WTC11 (cell line): ENCODE measurements around the gene ATP1B1.

DNA sequence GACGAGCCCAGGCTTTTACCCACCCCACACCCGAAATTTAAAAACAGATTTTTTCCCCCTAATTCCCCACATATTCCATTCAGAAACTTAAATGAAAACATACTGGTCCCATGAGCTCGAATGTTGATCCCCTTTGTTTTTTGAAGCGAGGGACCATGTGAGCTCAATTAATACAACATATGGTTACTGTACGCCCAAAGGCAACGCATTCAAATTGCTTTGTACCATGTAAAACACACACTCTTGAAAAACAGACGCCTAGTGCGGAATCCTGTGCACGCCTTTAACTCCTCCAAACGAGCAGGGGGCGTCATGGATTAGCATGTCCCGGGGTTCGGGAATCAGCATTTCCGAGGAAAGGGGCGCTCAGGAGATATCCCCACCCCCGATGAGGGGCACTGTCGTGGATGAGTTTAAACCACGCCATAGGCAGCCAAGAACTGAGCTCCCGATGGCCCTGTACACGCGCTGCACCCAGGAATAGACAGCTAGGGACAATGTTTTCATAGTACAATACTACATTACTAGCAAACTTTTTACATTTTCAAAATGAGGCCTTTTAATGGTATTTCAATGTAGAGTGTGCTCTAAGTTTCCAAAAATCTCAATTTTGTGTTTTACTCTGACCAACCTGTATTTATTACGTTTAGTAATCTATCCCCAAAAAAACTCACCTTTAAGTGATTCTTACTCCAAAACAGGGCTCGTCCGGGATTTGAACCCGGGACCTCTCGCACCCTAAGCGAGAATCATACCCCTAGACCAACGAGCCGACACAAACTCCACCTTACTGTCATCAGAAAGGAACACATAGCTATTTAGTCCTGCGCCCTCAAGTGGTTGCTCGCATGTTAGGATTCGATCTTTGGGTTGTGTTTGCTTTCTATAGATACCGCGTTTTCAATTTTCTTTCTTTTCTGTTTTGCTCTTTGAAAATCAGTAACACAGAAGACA is 6.7 kb upstream of the MPZL1 start:
- PRO-cap: bidirectional peak, plus-strand start at position 295 of the sequence, minus-strand start at position 289 of the sequence; unidirectional peak, minus-strand start at position 777 of the sequence

- PRO-cap: no peak
Observed at GRCh38 chr1:167965876-167966607, 29.2 kb upstream of the MPC2 start.

GRCh38 chr1:168135854-168136446 is 780 bp downstream of the GPR161 start:
- PRO-cap: bidirectional peak, plus-strand start at chr1:168136552, minus-strand start at chr1:168136410

GRCh38 chr1:168183833-168184114 is 5.0 kb downstream of the TIPRL start:
- PRO-cap: no peak

DNA sequence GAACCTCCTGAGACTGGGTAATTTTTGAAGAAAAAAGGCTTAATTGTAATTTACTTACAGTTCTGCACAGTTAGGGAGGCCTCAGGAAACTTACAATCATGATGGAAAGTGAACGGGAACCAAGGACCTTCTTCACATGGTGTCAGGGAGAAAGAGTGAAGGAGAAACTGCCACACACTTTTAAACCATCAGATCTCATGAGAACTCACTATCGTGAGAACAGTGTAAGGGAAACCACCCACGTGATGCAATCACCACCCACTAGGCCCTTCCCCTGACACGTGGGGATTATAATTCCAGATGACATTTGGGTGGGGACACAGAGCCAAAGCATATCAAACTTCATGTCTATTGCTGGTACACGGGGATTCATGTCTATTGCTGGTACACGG is 5.4 kb upstream of the SFT2D2 start:
- PRO-cap: no peak

DNA sequence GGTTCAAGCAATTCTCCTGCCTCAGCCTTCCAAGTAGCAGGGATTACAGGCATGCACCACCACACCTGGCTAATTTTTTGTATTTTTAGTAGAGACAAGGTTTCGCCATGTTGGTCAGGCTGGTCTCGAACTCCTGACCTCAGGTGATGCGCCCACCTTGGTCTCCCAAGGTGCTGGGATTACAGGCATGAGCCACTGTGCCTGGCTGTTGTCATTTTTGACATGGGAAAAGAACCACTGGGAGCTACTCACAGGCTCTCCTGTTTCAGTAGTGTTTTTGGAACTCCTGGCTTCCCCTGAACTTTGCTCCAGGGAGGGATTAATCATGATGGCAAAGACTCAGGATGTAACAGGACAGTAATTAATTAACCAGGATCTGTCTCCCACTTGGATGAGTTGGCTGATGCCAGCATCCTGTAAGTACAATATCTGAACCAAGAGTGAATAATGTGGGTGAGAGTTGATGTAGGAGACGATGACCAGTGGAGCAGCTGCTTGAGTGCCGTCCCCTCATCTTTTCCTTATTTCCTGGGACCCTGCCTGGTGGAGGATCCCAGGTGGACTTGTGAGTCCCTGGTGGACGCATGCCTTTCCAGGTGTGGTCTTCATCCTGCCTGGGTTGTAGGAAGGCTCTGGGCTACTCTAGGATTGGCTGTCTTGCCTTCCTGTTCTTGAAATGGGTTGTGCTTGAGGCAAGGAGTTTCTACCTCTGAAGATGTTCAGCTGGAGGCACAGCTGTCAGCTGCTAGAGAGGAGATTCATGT is 4.9 kb downstream of the SFT2D2 start:
- PRO-cap: no peak

GRCh38 chr1:168242595-168243037 is 16.8 kb downstream of the SFT2D2 start:
- PRO-cap: no peak

- PRO-cap: no peak
Observed at GRCh38 chr1:168570656-168570973, 5.8 kb upstream of the XCL1 start.

DNA sequence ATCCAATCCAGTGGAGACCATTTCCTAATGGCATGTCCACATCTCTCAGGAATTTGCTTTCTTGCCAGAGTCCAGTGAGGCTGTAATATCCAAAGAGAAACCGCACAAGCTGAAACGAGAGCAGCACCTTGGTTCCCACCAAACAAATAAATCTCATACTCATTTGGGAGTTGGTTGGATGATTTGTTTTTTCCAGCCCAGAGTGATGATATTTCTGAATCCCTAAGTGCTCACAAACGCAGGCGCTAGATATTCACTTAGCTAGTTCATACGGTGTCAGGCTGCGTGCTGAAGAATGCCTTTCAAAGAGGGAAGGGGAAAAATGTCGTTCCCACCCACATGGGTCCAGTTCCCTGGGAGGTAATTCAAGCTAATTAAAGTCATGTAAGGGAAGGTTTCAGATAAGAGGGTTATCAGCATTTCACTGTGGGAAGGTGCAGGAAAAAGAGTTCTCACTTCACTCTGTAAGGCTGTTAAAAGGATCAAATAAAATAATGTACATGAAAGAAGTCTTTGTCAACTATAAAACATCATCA is 19.5 kb downstream of the DPT start:
- PRO-cap: no peak

GRCh38 chr1:169017922-169018454 is 88.5 kb upstream of the ATP1B1 start:
- PRO-cap: no peak

- PRO-cap: bidirectional peak, plus-strand start at chr1:169106323, minus-strand start at chr1:169106122
Observed at GRCh38 chr1:169106261-169107027, at the start of gene ATP1B1. Gene ATP1B1 (plus strand): TSS chr1:169106690.

GRCh38 chr1:169108812-169110055 is 2.7 kb downstream of the ATP1B1 start:
- PRO-cap: no peak

DNA sequence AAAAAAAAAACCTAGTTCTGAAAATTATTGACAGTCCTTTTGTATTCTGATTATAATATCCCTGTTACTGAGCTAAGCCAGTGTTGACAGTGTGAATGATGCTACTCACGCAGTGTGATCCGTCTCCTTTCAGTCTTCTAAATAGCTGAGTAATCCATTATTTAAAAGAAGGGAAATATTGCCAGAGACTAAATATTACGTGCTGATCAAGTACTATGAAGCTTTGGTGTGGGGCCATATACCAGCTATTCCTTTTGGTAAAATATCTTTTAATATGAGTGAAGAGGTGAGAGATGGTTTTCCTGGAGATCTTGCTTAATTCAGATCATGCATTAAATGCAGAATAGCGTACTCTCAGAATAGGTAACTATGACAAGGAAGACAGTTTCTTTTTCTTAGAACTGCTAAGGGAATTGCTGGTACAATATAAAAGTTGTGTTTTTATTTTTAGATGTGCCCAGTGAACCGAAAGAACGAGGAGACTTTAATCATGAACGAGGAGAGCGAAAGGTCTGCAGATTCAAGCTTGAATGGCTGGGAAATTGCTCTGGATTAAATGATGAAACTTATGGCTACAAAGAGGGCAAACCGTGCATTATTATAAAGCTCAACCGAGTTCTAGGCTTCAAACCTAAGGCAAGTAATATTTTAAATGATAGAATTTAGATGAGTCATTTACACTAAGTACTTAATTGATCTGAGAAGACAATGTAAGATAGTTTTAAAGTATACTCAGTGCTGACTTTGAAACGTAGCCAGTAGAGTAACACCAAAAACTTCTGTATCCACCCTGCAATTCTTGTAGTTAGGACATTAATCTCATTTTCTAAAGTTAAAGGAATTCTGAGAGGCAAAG is 20.5 kb downstream of the ATP1B1 start:
- PRO-cap: no peak

GRCh38 chr1:169133301-169133590 is 26.8 kb downstream of the ATP1B1 start:
- PRO-cap: no peak

- PRO-cap: no peak
Observed at GRCh38 chr1:169459793-169461183, 25.5 kb downstream of the SLC19A2 start.

DNA sequence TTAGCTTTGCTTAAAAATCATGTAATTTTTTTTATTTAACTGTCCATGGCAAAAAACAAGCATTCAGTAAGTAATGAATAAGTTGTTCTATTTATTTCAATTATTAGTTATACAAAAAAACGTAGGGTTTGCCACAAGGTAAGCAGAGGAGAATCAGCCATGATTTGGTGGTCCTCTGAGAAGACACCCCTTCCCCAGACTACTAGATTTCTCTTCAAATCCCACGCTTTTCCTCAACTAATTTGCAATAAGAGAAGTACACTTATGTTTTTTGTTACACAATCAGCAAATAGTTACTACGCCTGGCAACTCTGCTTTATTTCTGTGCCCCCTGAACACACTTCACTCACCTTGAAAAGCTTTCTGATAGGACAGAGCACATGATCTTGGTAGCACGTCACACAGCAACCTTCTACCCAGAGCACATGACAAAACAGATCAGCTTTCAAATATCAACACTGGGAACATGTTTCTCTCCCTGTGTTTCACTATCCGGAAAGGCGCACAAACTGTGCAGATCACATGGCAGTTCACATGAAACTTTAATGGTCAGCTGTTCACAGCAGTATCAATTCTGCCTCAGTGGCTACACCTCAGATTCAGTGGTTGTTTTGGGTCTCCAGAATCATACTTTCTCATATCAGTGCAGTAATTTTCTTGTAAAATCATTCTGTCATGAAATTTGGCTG is 2.3 kb downstream of the SLC19A2 start:
- PRO-cap: no peak

- PRO-cap: no peak
Observed at GRCh38 chr1:169483975-169484677, 1.6 kb downstream of the SLC19A2 start.

DNA sequence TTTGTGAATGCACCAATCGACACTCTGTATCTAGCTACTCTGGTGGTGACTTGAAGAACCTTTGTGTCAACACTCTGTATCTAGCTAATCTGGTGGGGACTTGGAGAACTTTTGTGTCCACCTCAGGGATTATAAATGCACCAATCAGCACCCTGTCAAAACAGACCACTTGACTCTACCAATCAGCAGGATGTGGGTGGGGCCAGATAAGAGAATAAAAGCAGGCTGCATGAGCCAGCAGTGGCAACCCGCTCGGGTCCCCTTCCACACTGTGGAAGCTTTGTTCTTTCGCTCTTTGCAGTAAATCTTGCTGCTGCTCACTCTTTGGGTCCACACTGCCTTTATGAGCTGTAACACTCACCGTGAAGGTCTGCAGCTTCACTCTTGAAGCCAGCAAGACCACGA is 31.8 kb upstream of the SELP start:
- PRO-cap: no peak

- PRO-cap: no peak
Observed at GRCh38 chr1:169892672-169893162, 979 bp downstream of the SCYL3 start.

GRCh38 chr1:170494313-170494838 is 37.6 kb upstream of the GORAB start:
- PRO-cap: no peak